Paraaortic lymph node (tissue), 1 donor: ENCODE measurements around a stretch of chr2.

- PRO-cap: no peak
These were observed 22.7 kb downstream of the PLCD4 start for GRCh38 chr2:218630328-218630841.

DNA sequence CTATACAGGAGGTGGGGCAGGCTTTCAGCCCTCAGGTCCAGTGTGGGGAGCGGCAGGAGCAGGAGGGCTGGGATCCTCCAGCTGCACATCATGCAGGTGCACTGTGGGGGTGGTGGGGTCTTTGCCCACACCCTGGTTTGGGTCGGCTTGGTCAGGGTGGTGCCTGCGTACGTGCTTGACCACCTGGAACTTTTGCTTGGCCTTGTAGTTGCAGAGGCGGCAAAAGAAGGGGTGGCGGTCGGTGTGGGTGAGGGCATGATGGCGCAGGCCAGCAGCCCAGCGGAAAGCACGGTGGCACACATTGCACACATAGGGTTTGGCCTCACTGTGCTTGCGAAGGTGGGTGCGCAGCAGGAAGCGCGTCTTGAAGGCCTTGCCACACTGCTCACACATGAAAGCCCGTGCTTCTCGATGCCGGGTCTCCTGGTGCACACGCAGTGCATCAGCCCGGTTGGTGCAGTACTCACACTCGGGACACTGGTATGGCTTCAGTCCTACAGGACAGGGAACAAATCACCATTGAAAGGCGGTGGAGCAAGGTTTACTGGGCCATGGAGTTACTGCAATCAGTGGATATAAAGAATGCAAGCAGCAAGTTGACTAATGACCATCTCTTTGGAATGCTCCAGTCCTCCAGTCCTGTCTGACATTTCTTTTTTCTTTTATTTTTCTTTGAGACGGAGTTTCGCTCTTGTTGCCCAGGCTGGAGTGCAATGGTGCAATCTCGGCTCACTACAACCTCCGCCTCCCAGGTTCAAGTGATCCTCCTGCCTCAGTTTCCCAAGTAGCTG is 20.9 kb downstream of the ZNF142 start:
- PRO-cap: no peak

- PRO-cap: no peak
These were observed 454 bp downstream of the RNF25 start for GRCh38 chr2:218671251-218671845.

DNA sequence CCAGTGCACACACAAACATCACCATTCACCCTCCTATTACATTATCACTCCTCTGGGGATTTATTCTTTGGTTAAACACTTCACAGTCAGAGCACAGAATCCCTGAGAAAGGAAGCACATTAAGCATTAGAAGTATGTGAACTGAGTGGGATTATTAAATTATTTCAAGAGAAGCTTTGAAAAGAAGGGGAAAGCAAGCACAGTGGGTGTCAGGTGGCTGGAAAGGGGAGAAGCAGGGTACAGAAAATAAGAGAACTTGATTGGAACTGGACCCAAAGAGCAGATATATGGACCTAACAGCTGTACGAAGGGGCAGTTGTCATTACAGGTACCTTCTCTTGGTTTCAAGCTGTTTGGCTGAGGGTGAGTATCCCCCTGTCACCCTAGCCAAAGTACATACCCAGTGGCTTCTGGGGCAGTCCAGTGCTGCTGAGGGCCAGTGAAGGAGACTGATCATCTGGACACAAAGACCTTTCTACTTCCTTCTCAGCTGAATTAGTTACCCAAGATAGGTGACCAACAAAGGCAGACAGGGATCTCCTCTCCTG is 24.6 kb upstream of the CYP27A1 start:
- PRO-cap: no peak

DNA sequence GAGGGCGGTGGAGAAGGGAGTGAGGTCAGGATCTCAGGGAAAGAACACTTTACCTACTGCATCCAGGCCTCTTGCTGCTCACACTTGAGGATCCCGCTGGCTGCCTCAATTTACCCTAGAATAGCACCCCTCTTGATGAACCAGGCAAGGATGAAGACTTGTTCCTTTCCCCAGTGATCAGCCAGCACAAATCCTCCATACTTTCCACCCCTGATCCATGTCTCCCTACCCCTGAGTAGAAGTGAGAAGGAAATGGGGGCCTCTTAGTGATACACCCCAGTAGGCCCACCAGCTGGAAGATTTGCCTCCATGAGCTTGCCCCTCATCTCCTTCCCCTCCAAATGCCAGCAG is 14.3 kb downstream of the WNT10A start:
- PRO-cap: no peak

- PRO-cap: unidirectional peak, plus-strand start at chr2:218996374
These were observed 3.0 kb upstream of the CRYBA2 start for GRCh38 chr2:218995954-218996917.

- PRO-cap: no peak
These were observed 47.2 kb upstream of the IHH start for GRCh38 chr2:219107798-219108372.

GRCh38 chr2:219109186-219109962 is 48.7 kb upstream of the IHH start:
- PRO-cap: no peak

DNA sequence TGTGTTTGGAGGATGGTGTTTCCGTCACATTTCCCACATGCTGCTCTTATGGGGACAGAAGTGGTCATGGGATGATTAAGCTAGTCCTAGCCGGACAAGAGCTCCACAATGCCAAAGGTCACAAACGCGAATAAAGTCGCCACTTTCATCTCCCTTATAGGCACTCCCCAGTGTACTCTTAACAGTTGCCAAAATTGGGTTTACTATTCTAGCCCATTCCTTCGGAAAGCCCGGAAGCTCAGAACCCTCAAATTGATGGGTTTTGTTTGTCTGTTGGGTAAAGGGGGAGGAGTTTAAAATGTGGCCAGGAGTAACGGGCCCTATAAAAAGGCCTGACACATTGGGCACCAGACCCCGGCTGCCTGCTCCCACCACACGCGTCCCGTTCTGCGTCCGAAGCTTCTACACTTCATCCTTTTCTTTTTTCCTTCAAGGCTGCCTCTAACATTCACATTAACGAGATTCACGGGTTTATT is 924 bp downstream of the NHEJ1 start:
- PRO-cap: no peak

- PRO-cap: unidirectional peak, plus-strand start at chr2:219171489; bidirectional peak, plus-strand start at chr2:219171635, minus-strand start at chr2:219171535
These were observed 1.4 kb upstream of the SLC23A3 start for GRCh38 chr2:219170915-219171885.

GRCh38 chr2:219174667-219175157 is 2.0 kb downstream of the CNPPD1 start:
- PRO-cap: no peak

DNA sequence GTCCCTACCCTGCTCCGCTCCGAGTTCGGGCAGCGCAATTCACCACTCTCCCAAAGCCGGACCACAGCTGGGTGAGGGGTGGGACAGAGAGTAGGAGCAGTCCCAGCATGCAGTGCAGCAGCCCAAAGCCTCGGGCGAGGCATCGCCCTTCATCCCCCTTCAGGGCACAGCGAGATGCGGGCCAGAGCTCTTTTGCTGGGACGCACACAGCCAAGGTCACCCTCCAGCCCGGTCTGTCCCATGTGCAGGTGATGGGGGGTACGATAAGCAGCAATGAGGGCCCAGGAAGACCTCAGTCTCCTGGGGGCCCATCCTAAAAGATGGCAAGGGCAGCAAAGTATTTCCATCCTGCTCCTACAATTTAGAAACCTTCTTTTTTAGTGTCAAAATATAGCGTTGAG is 667 bp upstream of the ABCB6 start:
- PRO-cap: no peak

- PRO-cap: no peak
These were observed 3.3 kb downstream of the STK16 start for GRCh38 chr2:219248482-219249063.

GRCh38 chr2:219253581-219253755 is 250 bp downstream of the TUBA4A start:
- PRO-cap: no peak

DNA sequence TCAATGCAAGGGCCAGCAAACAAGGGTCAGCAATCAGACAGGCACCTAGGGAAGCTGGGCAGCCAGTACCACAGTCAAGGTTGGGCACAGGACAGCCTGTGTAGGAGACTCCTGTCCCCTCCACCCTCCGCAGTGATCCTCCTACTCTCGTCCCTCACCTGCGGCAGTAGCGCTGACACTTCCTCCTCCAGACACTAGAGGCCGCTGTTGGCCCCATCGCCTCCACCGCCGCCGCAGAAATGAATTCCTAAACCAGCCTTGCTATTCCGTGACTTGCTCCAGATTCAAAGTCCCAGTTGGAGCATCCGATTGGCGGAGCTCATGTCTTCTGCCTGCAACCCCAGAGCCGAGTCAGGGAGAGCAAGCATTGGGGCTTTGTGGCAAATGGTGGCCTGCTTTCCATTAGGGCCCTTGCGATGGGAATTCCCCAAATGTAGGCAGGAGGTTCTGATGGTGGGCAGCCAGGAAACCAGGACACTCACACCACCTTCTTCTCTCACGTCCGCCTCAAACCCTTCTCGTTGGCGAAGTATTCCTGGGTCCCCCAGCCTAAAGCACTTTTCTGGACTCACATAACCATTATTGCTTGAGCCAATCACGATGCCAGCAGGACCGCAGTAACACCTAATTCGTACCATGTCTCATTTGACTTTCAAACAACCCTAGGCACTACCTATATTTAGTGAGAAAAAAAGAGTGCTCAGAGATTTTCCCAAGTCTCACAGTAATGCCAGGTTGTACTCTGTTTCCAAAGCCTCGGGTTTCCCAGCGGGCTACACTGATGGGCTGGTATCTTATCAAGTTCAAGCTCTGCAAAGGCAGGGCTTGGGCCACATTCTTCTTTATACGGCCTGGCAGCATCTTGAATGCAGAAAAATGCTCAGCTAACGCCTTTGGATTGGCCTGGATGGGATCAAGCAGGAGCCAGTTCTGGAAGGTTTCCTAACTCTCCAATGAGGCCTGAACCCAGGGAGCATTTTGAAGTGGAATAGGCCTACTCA is 1.2 kb upstream of the DNAJB2 start:
- PRO-cap: bidirectional peak, plus-strand start at position 225 of the sequence, minus-strand start at position 134 of the sequence; bidirectional peak, plus-strand start at position 706 of the sequence, minus-strand start at position 626 of the sequence

- PRO-cap: no peak
These were observed 3.2 kb downstream of the DES start for GRCh38 chr2:219421276-219421794.

- PRO-cap: no peak
These were observed 6.1 kb upstream of the SPEG start for GRCh38 chr2:219428619-219428940.

GRCh38 chr2:219436917-219437546 is 2.4 kb downstream of the SPEG start:
- PRO-cap: no peak

DNA sequence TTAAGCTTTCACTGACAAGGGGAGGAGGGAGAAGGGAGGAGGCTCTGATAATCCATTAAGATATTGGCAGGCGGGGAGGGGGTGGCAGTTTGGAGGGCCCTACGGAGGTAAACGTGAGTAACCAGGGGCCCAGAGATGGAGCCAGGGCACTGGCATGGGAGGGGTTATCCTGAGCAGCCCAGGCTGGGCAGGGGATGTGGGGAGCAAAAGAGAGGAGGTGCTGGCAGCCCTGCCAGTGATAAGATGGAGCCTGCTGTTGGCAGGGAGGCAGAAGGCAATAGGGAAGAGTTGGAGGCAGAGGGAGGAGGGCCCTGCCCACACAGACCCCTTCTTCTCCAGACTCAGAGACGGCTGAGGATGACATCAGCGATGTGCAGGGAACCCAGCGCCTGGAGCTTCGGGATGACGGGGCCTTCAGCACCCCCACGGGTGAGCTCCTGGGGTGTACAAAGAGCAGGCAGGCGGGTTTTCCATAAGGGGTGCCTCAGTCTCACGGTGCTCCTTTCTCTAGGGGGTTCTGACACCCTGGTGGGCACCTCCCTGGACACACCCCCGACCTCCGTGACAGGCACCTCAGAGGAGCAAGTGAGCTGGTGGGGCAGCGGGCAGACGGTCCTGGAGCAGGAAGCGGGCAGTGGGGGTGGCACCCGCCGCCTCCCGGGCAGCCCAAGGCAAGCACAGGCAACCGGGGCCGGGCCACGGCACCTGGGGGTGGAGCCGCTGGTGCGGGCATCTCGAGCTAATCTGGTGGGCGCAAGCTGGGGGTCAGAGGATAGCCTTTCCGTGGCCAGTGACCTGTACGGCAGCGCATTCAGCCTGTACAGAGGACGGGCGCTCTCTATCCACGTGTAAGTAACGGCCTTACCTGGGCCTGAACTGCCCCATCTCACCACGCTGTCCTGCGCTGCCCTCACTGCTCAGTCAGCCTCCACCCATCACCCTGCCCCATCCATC is 9.9 kb downstream of the SPEG start:
- PRO-cap: no peak

GRCh38 chr2:219447091-219447915 is 12.7 kb downstream of the SPEG start:
- PRO-cap: no peak